BJ (cell line): ENCODE measurements around a stretch of chr22.

GRCh38 chr22:46077464-46078098 lies 72.7 kb upstream of the PPARA start:
- CAGE, long polyA plus RNA = no peak
- RRBS = no CpG with 5 or more reads among the region's 14 CpGs

DNA sequence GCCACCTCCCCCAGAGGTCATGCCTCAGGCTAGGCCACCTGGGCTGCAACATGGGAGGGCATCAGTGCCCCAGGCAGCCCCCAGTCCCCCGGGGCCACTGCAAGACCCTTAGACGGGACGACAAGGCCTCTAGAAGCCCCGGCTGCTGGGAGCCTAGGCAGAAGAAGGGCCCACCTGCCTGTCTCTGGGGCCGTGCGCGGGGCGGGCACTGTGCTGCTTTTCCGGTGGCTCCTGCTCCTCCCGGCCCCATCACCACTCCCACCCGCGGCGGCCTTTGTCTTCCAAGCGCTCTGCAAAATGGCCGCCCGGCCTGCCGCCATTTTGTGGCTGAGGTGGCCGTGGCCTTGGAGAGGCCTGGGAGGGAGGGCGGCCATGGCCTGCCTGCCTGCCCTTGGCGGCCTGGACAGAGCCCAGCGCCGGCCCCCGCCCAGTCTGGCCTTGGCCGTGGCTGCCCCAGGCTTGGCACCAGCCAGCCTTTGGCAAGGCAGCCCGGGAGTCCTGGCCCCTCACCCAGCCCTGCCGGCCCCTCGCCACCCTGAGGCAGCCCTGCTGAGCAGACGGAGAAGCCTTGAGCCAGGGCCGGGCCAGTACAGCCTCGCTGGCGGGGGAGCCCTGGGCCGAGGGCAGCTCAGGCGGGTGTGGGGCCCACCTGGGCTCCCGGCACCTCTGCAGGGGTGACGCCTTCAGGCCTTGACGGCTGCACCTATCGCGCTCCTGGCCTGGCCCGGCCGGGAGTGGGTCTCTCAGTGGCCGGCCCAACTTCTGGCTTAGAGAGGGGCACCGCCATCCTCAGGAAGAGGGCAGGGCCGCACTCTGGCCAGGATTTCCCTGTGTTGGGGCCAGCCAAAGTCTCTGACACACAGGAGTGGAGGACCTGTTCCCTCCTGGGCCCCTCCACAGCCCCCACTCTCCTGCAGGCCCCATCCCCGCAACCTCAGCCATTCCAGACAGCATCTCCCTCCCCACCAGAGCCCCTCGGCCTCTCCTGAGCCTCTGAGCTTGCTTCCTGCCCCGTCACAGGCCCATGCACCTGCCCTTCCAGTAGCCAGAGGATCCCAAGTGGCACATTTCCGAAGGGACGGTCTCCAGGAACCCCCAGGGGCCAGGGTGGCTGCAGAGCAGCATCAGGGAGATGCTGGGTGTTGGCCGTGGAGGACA lies 45.9 kb upstream of the PPARA start:
- CAGE, long polyA plus RNA = no peak
- RRBS = 81% methylated on average over 33 of the region's 49 CpGs

DNA sequence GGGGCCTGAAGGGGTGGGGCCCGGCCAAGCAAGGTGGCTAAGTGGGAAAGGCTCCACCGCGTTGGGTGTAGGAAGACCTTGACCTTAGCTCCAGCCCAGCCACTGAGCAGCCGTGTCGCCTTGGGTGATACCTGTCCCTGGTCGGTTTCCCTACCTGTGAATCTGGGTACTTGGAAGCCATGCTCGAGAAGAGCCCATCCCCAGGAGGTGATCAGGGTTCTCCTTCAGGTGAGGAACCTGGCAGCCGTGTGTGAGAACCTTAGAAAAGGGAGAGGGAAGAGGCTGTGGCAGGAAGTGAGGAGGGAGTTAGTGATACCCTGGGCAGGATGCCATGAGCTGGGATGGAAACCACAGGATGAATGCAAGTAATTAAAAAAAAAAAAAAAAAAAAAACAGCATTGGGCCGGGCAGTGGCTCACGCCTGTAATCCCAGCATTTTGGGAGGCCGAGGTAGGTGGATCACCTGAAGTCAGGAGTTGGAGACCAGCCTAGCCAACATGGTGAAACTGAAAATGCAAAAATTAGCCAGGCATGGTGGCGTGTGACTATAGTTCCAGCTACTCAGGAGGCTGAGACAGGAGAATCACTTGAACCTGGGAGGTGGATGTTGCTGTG lies 21.7 kb downstream of the PPARA start:
- CAGE, long polyA plus RNA = no peak
- RRBS = 43% methylated on average over 1 of the region's 12 CpGs

DNA sequence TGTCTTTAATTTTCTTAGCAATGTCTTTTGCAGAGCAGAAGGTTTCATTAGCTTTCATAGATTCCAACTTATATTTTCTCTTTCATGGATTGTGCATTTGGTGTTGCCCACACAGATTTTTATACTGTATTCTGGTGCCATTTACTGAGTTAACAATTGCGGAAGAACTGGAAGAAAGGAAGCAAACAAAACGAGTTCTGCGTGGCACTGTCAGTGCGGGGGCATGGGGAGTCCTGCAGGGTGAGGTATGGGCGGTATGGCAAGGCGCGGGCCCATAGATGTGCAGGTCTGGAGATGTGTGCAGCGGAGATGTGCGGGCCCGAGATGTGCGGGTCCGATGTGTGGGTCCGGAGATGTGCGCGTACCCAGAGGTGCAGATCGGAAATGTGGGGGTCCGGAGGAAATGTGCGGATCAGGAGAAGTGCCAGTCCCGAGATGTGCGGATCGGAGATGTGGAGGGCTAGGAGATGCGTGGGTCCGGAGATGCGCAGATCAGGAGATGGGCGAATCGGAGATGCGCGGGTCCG lies 36.1 kb downstream of the CDPF1 start:
- CAGE, long polyA plus RNA = no peak
- RRBS = 98% methylated on average over 15 of the region's 29 CpGs

DNA sequence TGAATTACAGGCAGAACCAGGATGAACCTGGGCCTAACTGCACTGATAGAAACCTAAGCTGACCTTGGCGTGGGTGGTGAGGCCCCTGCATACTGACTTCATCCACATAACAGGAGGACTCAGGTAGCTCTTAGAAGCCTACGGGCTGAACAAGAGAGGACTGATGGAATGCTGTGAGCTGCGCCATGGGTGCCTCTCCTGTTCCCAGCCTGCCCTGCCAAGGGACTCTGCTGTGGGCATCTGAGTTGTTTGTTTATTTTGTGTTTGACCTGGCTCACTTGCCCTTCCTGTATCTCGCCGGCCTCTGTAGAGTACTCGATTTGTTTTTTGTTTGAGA lies 1.6 kb downstream of the TTC38 start:
- CAGE, long polyA plus RNA = no peak
- RRBS = no CpG with 5 or more reads among the region's 6 CpGs

DNA sequence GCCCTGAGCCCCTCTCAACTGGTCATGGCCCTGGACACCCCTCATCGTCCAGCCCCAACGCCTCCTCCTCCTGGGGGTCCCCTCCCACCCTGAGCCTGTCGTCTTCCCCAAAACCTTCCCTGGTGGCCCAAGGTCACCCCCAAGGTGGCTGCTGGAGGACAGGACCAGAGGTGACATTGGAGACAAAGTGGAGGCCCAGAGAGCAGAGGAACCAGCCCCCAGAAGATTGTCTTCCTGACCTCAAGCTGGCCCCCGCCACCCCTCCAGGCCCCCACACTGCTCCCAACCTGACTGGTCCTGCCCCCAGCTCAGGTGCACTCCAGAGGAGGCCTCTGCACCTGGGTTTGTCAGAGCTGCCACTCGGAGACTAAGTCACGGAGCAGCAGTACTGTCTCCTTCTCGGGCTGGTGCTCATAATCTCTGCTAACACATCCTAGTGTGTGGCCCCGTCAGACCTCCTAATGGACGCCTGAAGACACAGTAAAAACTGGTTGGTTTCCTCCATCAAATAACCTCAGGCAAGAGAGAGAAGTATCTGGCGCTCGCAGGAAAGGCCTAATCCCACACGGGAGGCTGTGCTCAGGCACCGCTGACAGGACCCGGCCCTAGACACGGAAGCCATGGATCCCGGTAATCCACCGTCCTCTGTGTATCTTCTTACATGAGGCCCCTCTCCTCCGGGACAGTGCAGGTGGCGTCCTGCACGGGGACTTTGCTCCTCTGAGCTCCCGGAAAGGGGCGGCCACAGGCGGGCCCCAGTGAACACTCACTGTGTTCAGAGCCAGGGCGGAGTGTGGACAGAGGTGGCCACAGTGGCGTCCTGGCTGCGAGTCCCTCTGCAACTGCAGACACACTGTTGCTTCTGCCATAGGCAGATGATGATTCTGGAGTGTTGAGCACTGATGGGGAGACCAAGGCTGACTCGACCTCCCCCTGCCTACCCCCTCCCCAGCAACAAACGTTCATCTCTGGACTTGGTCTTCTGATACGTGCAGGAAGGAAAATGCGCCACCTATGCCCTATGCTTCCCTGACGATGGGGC lies 95.3 kb downstream of the TRMU start:
- CAGE, long polyA plus RNA = no peak
- RRBS = 50% methylated on average over 6 of the region's 31 CpGs

GRCh38 chr22:46439544-46439837 lies 97.9 kb downstream of the CELSR1 start:
- CAGE, long polyA plus RNA = no peak
- RRBS = no CpG with 5 or more reads among the region's 5 CpGs

DNA sequence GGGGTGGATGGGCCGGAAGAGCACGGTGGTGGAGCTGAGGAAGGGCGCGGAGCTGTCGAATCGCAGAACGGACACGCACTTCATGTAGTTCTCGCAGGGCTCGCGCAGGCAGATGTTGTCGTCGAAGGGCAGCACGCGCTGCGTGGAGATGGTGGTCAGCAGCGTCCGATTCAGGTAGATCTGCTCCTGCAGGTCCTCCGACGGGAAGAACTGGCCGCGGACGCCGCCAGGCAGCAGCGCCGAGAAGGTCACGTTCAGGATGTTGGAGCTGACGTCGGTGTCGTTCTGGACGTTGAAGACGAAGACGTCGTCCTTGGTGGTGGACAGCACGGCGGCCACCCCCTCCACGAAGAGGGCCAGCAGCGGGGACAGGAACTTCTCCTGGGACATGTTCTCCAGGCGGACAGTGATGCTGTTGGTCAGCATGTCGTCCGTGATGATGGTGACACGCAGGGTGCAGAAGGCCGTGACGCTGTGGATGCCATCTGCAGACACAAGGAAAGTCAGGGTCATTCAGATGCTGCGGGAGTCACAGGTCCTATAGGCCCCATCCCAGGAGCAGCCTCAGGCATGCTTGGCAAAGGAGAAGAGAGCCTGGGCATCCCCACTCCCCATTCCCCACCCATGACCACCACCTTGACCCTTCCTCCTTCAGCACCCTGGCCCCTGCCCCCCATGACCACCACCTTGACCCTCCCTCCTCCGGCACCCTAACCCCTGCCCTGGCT lies 73.4 kb downstream of the CELSR1 start:
- CAGE, long polyA plus RNA = no peak
- RRBS = 87% methylated on average over 1 of the region's 46 CpGs

DNA sequence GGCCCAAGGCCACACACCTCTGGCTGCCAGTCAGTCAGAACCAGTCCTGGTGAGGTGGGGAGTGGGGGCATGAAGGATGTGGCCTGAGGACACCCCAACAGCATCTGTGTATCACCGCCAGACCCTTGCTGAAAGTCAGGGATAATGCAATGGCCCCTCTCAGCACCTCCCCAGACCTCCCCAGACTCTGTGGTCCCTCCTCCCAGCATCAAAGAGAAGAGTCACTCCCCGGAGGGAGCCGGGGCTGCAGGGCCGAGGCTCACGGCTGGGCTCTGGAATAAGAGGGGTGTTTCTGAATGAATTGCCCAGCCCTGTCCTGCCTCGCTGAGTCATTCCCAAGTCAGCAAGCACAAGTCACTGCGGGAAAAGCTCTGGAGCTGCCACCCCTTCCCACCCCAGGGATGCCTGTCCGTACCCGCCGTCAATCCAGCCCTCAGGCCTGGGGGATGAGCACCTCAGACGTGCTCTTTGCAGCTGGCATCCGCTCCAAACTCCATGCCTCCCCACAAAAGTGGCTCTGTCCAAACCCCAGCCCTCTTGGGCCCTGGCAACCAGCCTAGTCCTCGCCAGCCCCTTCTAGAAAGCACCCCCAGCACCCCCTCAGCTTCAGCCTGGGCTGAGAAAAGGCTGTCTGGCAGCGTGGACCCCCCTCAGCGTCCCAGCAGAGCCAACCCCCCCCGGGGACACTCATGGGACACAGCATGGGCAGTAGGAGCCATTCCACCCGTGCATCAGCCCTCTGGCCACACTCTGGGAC lies 22.8 kb downstream of the CELSR1 start:
- CAGE, long polyA plus RNA = no peak
- RRBS = no CpG with 5 or more reads among the region's 17 CpGs

GRCh38 chr22:46526026-46526474 lies 11.4 kb downstream of the CELSR1 start:
- CAGE, long polyA plus RNA = no peak
- RRBS = 81% methylated on average over 2 of the region's 12 CpGs

GRCh38 chr22:46536208-46536413 lies 1.3 kb downstream of the CELSR1 start:
- CAGE, long polyA plus RNA = no peak
- RRBS = 59% methylated on average over 10 of the region's 25 CpGs

- CAGE, long polyA plus RNA = no peak
- RRBS = 3% methylated on average over 3 of the region's 6 CpGs
These were observed 9.3 kb upstream of the CELSR1 start for GRCh38 chr22:46546659-46547184.

GRCh38 chr22:46547812-46548372 lies 10.5 kb upstream of the CELSR1 start:
- CAGE, long polyA plus RNA = no peak
- RRBS = no CpG with 5 or more reads among the region's 7 CpGs

DNA sequence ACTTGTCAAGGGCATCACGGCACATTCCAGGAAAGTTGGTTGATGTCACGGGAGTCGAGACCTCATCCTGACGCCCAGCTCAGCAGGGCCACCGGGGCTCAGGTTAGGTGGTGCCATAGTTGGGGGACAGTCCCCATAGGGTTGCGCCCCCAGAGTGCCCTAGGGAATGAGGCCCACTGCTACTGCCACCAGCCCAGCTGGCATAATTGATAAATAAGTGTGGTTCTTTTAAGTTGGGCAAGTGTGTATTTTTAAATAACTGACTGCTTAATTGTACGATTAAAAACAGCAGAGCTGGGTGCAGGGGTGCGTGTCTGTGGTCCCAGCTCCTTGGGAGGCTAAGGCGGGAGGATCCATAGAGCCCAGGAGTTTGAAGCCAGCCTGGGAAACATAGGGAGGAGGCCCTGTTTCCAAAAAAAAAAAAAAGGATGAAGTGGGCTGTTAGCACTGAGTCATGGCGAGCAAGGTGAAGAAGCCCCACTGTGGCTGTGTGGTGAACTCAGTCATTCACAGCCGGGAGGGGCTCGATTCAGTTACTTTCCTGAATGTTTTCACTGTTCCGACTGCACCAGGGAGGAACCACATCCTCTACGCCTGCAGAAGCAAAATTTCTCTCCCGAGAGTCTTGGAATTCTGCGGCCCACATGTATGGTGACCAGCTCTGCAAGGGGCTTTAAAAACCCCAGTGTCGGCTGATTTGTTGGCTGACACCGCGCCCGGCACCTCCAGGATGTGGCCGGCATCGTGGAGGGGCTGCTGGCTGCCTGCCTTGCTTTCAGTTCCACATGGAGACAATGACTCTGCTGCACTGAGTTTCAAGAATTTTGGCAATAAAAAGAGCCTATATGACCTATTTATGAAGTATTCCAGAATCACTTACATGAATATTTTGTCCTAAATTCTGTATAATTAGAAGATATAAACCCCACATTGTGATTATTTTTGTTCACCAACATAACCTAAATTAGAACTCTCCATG lies 27.9 kb upstream of the GRAMD4 start:
- CAGE, long polyA plus RNA = no peak
- RRBS = no CpG with 5 or more reads among the region's 22 CpGs

GRCh38 chr22:46618687-46619183 lies 1.5 kb upstream of the GRAMD4 start:
- CAGE, long polyA plus RNA = no peak
- RRBS = 44% methylated on average over 2 of the region's 18 CpGs

GRCh38 chr22:46646197-46646808 lies 26.1 kb downstream of the GRAMD4 start:
- CAGE, long polyA plus RNA = no peak
- RRBS = no CpG with 5 or more reads among the region's 10 CpGs

GRCh38 chr22:46677992-46678526 lies 57.9 kb downstream of the GRAMD4 start:
- CAGE, long polyA plus RNA = no peak
- RRBS = 82% methylated on average over 3 of the region's 26 CpGs

- CAGE, long polyA plus RNA = no peak
- RRBS = no CpG with 5 or more reads among the region's 19 CpGs
These were observed 153.8 kb downstream of the TBC1D22A start for GRCh38 chr22:46915945-46916891.

DNA sequence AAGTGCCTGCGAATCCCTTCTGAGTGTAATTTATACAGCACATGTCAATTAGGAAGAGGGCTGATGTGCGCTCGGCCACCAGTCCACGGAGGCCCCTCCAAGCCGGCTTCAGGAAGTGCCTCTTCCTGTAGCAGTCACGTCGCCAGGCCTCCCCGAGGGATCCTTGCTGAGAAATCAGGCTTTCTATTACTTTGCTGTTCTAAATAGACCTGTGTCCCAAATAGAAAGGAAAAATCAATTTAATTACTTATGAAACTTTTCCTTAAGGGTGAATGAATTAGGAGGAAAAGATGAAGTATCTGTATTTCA lies 180.1 kb downstream of the TBC1D22A start:
- CAGE, long polyA plus RNA = no peak
- RRBS = no CpG with 5 or more reads among the region's 8 CpGs

GRCh38 chr22:47010085-47010838 lies 247.8 kb downstream of the TBC1D22A start:
- CAGE, long polyA plus RNA = no peak
- RRBS = no CpG with 5 or more reads among the region's 11 CpGs